Bronchial lymph node (tissue), 1 donor: ENCODE measurements around a stretch of chr7.

DNA sequence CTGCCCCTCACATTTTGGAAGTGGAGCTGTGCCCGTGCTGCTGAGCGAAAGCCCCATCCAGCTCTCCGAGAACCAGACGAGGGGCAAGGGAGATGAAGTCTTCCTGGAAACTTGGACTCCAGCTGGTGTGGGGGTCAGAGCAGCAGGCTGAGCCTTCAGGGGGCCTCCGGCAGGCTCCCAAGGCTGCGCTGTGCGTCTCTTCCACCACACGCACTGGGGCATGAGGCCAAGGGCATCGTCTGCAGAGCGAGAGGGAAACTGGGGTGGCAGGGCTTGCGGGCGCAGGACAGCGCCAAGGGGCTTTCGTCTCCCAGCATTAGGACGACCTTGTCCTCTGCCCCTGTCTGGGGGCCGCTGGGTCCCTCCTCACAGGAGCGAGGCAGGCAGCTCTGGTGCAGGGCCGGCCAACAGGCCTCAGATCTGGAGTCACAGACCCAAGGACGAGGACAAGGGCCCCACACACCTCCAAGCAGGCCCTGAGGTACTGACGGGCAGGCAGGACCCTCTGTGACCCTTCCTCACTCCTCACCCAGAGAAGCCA lies 108.3 kb upstream of the FAM20C start:
- PRO-cap: no peak

DNA sequence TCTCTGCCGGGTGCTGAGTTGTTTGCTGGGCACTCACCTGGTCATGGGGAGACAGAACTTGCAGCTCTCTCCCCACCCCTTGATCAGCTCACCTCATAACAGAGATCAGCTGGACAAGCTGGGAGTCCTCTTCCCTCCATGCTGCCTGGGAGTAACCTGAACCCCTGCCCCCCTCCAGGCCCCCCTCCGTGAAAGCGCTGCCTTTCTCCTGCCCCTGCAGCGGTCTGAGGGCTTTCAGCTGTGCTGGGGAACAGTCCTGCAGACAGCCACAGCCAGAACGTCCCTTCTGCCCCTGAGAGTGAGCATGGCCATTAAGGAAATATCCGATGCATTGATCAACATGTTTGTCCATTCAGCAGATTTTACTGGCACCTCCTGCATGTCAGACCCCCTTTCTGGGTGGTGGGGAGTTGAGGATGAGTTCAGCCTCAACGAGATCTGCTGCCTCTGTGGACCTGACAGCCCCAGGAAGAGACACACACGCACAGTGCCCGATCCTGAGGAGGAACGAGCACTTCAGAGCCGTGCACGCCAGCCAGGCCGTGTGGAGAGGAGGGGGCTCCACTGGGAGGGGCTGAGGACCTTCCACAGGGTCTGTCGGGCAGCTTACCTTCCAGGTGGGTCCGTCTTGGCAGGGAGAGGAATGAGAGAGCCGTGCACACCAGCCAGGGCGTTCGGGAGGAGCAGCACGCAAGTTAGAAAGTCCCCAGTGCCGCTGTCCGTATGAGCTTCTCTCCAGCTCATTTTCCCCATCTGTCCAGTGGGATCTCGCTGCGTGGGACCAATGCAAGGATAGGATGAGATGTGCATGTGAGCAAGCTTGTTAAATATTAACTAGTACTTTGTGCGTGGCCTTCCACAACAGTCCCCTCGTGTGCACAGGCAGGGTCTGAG lies 4.7 kb downstream of the FAM20C start:
- PRO-cap: no peak

- PRO-cap: no peak
Measured at GRCh38 chr7:197968-199085, 6.0 kb downstream of the FAM20C start.

- PRO-cap: no peak
Measured at GRCh38 chr7:207539-207997, 15.2 kb downstream of the FAM20C start.

- PRO-cap: no peak
Measured at GRCh38 chr7:216226-216636, 23.9 kb downstream of the FAM20C start.

GRCh38 chr7:251056-251353 lies 39.0 kb upstream of the FOXL3 start:
- PRO-cap: no peak

DNA sequence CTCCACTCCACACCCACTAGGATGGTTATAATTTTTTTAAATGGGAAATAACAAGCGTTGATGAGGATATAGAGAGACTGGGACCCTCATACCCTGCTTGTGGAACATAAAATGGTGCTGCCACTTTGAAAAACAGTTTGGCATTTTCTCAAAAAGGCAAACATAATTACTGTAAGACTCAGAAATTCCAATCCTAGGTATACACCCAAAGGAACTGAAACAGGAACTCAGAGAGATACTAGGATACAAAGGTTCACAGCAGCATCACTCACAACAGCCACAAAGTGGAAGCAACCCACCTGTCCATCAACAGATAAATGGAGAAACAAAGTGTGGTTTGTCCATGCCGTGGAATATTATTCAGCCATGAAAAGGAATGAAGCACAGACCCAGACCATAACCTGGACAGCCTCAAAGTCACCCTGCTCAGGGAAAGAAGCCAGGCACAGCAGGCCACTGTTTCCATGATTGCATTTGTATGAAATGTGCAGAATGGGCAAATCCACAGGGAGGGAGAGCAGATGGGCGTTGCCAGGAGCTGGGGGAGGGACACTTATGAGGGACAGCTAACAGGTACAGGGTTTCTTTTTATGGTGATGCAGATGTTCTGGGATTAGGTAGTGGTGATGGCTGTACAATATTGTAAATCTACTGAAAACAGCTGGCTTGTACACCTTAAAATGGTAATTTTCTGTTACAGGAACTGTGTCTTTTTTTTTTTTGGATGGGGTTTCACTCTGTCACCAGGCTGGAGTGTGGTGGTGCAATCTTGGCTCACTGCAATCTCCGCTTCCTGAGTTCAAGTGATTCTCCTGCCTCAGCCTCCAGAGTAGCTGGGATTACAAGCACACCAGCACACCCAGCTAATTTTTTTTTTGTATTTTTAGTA lies 30.3 kb downstream of the FOXL3 start:
- PRO-cap: no peak

DNA sequence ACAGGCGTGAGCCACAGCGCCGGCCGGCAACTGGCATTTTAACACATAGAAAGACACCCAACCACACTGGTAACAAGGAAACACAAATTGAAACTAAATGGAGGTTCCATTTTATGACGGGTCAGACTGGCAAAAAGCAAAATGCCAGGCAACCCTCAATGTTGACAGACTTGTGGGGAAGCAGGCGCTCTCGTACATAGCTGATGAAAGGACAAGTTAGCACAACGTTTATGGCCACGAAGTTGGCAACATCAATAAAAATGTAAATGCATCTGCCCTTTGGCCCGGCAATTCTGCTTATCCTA lies 39.7 kb downstream of the FOXL3 start:
- PRO-cap: no peak

GRCh38 chr7:340622-341093 lies 50.7 kb downstream of the FOXL3 start:
- PRO-cap: no peak

DNA sequence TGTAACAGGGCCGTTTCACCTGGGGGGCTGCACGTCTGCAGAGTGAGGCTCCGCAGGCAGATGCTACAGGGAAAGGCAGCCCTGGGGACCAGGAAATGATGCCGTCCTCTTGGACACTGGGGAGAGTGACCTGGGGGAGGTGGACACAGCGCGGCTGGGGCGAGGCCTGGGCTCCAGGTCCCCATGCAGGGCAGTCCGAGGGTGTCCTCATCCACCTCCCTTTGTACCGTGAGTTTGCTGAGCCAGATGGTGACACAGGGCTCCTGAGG lies 41.9 kb downstream of the PDGFA start:
- PRO-cap: no peak

- PRO-cap: no peak
Measured at GRCh38 chr7:514793-515549, 4.7 kb downstream of the PDGFA start.

DNA sequence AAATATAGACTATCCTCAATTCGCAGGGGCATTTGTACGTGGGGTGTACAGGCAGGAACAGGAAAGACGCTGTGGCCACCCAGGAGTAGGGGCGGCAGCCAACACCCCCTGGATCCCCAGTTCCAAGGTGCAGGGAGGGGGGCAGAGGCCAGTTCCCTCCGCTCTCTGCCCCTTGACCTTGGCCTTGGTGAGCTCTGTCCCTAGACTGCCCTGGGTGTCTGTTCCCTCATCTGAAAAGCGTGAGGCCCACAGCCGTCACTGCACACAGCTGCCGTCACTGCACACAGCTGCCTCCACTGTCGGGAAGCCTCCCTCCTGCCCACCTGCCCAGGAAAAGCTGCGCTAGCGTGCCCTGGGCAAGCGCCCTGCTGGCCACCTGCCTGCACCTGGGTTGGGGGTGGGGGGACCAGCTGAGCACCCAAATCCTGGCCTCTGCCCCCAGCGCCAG lies 3.7 kb upstream of the PDGFA start:
- PRO-cap: no peak

- PRO-cap: no peak
Measured at GRCh38 chr7:539103-540019, 19.7 kb upstream of the PDGFA start.

DNA sequence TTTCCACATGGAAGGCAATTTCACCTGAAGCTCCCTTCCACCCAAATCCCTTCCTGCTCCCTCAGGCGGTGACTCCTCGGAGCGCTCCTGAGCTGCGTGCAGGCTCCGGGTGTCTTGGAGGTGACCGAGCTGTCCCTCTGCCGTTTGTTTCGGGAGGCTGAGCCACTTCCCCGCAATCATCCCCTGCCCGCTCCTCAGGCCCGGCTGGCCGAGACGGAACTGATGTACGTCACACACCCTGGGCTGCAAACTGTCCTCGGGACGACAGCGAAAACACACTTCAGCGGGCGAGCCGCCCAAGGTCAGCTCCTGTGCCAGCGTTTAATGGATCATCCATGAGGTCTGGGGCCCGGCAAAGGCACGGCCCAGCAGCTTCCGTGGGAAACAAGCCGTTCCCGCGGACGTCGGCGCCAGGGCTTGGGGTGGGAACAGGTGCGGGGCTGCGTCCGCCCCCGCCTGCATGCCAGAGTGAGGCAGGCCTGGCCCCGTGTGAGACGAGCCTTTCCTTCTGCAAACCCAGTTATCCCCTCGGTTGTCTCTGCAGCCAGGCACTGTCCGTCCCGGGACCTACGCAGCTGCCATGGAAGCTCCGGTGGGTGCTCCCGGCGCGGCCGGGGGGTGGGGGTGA lies 41.9 kb upstream of the PDGFA start:
- PRO-cap: no peak

DNA sequence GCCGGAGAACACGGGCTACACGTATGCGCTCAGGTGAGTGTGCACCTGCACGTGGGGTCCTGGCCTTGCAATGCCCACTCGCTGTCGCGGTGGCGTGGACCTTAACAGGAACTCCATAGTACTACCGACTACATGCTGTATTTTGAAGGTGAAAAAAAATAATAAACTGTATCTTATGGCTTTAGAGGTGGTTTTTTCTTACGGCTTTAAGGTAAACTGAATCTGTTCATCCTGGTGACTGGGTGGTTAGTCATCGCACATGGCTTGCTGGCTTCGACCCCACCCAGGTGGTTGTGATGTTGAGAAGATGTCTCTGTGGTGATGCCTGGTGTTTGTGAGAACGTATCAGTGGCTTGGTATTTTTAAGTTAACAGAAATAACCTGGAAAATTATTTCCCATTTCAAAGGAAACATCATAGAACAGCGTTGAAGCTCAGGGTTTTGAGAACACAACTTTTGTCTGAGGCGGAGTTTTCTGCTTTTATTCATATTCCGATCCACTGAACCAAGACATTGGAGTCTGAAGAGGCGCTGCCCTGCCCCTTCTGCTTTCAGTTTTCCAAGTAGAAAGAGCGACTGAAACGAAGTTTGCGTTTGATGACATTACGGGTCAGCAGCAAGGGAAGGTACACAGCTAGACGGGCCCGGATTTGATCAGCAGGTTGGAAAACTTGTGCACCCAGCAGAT lies 437 bp downstream of the SUN1 start:
- PRO-cap: no peak

DNA sequence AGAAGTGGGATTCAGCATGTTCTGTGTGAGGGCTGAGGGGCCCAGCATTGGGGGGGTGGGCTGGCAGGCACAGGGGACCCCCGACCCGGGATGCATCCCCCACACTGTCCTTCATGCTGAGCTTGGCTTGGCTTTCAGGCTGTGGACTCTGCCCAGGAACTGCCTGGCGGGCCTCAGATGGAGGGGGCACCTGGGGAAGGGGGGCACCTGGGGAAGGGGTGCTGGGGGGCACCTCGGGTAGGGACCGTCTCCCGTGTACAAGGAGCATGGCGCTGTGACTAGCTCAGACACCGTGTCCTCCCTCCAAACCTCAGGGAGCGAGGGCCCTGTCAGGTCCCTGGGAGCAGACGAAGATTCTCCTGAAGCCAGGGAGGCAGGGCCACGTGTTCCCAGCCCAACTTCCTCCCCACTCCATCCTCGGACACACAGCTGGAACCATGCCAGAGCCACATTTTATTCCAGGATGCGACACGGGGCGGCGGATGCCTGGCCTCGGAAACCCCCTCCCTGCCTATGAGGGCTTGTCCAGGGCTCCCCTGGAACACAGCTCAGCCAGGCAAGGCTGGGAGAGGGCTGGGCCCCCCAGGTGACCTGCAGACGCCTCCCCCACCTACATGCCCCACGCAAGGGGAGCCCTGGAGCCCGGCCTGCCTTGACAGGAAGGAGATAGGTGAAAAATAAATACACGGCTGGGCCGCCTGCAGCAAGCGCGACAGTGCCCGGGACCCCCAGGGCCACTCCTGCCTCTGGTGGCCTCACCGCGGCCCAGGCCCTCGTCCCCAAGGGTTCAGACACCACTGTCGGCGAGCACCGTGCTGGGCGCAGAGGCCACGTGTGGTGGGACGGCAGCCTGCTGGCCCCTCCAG lies 21.3 kb downstream of the GET4 start:
- PRO-cap: no peak

DNA sequence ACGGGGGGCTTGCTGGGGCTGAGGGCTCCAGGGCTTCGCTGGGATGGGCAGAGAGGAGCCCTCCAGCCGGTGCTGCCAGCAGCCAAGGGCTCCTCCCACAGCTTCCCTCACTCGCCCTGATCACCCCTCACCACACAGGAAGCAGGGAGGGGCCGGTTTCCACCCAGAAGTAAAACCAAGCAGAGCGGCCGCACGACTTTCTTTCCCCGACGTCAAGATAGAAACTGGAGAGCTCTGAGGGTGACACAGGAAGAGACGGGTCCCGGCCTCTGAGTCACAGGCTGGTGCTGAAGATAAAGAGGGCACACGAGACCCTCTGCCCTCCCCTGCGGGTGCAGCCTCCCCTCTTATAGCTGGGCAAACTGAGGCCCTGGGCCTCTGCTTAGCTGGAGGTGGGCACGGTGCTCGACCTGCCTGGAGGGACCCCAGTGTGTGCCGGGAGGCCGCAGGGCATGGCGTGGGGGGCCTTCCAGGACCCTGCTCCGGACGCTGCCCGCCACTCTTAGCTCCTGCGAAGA lies 31.2 kb downstream of the ADAP1 start:
- PRO-cap: bidirectional peak, plus-strand start at position 209 of the sequence, minus-strand start at position 77 of the sequence

GRCh38 chr7:1048767-1049623 lies 4.6 kb downstream of the GPR146 start:
- PRO-cap: bidirectional peak, plus-strand start at chr7:1049317, minus-strand start at chr7:1049046

DNA sequence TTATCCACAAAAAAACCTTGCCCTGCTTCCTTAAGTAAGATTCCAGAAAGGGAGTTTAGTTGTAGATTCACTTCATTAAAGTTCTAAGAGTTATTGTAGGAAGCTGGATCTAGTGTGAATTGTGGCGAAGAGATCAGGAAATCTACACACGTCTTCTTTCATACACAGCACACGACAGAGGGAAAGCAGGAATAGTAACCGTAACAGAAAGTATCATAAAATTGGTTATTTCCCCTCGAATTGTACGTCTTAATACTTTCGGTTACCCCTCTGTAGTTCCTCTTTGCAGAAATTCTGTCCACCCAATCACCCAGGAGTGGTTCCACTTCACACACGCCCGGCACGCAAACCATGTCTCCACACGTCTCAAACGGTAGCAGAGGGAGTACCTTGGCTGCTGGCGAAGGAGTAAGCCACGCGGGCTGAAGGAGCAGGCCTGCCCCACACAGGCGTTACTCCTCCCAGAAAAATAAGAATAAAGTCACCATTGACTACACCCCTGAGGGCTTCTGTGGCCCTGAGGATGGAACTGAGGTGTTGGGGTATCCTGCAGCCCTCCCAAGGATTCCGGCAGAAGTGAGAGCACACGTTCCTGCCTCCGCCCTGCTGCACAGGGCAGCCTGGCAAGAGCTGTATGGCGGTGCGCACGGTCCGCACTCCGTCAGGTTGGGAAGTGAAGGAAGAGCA lies 17.9 kb downstream of the GPR146 start:
- PRO-cap: no peak

DNA sequence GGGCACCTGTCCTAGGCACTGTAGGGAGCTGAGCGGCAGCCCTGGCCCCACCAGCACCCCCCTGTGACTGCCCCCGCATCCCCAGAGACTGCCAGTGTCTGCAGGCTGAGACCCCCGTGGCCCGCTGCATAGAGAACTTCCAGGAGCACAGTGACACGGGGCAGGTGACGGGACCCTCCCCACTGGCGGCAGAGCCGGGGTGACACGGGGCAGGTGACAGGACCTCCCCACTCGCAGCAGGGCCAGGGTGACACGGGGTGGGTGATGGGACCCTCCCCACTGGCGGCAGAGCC lies 2.3 kb downstream of the GPER1 start:
- PRO-cap: no peak